Psoas muscle (tissue), 2 donors: Measurements from ENCODE around the gene SLC37A1.

GRCh38 chr21:42455832-42456352 lies 40.1 kb downstream of the RSPH1 start:
- PRO-cap, 2 experiments, result no peak in any of the 2 experiments

DNA sequence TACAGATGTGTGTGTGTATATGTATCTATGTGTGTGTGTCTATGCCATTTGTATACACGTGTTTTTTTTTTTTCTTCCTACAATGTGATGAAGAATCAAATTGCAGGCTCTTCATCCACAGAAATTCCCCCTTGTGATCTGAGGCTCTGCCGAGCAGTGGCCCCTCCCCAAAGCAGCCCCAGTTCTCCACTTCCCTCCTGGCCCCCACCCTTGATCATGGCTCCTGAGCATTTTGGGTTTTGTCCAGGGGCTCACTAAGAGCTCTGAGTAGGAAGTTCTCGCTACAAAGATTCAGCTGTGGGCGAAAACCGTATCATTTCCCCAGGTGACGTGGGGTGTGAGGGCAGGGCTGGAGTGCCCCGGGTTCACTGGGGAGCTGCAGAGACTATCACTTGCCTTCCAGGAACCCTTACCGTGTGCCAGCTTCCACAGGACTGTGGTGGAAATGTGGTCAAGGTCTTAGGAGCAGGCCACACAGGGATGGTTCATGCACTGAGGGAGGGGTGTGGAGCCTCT lies 35.7 kb downstream of the RSPH1 start:
- PRO-cap, 2 experiments, result no peak in any of the 2 experiments

- PRO-cap, 2 experiments, result no peak in any of the 2 experiments
Measured at GRCh38 chr21:42475976-42476504, 20.0 kb downstream of the RSPH1 start.

DNA sequence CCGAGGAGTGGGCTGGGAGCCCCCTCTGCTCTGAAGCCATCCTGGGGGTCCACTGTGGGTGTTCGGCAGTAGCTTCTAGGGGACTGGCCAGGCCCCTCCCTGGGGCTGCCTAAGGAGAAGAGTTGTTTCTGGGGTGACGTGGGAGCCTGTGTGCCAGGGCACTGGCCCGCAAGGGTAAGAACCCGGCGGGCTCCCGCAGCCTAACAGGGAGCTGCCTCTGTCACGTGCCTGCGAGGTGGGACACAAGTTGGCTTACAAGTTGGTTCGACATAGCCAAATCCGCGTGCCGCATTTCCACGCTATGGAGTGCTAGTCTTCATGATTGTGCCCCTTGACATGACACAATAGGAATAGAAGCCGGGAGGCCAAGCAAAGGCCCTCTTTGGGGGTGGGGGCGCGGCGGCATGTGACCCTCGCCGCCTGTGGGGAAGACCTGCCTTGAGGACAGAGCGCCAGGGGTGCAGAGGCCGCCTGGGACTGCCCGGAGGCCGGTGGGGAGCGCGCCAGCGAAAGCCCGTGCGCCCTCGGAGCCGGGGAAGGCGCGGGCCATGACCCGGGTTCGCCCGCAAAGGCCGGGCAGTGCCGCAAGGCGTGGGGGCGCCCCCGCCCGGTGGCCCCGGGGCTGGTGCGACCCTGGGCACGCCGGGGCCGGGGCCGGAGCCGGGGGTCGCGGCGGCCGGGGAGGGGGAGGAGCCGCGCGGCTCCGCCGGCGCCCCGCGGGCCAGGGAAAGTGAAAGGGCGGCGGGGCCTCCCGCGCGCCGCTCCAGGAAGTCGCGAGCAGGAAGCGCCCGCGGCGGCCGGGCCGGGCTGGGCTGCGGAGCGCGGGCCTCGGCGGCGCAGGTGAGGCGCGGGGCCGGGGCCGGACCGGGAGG lies at the start of gene SLC37A1:
Gene SLC37A1, plus strand, starts transcription at position 768 of the 872 bp plus-strand sequence.
- PRO-cap, 2 experiments, result peak in 2 of 2 experiments; most common plus-strand start position 769 of the sequence (in 1); most common minus-strand start position 757 of the sequence (in 1)

- PRO-cap, 2 experiments, result no peak in any of the 2 experiments
Measured at GRCh38 chr21:42515989-42516634, 2.5 kb downstream of the SLC37A1 start.

DNA sequence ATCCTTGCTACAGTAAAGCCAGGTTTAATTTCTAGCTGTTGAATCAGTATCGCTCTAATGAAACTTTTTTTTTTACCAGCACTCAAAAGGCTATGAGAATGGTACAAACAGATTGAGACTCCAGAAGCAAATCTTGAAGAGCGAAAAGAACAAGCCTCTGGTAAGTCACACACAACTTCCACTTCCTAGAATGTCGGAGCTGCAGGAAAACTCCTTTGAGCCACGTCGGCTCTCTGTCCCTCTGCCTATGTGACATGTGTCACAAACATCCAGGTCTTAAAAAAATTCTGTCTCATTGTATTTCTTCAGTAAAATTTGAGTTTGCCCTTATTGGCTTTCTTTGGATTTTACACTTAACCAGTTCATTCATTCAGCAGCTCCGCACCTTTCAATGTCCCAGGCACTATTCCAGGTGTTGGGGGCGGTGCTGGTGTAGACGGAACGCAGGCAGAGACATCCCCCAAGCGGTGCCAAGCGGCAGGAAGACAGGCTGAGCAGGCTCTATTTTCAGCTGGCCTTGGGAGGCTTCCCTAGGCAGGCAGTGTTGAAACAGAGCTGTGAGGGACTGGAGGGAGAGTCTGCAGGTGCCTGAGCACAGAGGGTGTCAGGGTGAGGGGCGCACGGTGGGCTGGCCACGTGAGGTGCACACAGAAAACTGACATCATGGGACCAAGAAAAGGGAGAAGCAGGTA lies 40.5 kb downstream of the SLC37A1 start:
- PRO-cap, 2 experiments, result no peak in any of the 2 experiments

GRCh38 chr21:42580908-42581737 lies 67.5 kb downstream of the SLC37A1 start:
- PRO-cap, 2 experiments, result no peak in any of the 2 experiments

- PRO-cap, 2 experiments, result no peak in any of the 2 experiments
Measured at GRCh38 chr21:42616366-42616913, 37.0 kb upstream of the PDE9A start.

GRCh38 chr21:42652466-42653324 lies 726 bp upstream of the PDE9A start:
- PRO-cap, 2 experiments, result no peak in any of the 2 experiments

DNA sequence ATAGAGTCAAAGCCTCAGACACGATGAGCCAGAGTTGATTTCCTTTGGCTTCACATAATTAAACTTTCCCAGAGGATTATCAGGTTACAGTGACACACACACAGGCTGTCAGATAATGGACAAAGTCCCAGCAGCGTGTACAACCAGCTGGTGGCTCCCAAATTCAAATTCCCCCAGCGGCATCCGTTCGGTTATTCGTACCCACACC lies 66.5 kb downstream of the PDE9A start:
- PRO-cap, 2 experiments, result no peak in any of the 2 experiments

GRCh38 chr21:42892312-42892634 lies 836 bp upstream of the NDUFV3 start:
- PRO-cap, 2 experiments, result no peak in any of the 2 experiments

DNA sequence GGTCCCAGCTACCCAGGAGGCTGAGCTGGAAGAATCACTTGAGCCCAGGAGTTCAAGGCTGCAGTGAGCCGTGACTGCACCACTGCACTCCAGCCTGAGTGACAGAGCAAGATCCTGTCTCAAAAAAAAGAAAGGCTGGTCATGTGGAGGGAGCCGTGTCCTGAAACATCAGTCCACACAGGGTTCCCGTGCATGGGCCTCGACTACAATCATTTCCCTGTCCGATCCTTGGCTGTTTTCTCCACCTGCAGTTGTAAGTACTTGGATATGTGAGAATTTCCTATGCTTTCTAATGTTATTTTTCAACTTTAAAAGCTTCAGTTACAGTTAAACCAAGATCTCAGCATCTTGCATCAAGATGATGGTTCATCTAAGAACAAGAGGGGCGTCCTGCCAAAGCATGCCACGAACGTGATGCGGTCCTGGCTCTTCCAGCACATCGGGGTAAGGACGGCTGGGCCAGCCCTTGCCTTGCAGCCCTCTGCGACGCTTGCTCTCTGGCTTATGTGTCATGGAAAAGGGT lies 46.7 kb downstream of the PKNOX1 start:
- PRO-cap, 2 experiments, result no peak in any of the 2 experiments

- PRO-cap, 2 experiments, result no peak in any of the 2 experiments
Measured at GRCh38 chr21:43025587-43026116, 50.0 kb downstream of the CBS start.

DNA sequence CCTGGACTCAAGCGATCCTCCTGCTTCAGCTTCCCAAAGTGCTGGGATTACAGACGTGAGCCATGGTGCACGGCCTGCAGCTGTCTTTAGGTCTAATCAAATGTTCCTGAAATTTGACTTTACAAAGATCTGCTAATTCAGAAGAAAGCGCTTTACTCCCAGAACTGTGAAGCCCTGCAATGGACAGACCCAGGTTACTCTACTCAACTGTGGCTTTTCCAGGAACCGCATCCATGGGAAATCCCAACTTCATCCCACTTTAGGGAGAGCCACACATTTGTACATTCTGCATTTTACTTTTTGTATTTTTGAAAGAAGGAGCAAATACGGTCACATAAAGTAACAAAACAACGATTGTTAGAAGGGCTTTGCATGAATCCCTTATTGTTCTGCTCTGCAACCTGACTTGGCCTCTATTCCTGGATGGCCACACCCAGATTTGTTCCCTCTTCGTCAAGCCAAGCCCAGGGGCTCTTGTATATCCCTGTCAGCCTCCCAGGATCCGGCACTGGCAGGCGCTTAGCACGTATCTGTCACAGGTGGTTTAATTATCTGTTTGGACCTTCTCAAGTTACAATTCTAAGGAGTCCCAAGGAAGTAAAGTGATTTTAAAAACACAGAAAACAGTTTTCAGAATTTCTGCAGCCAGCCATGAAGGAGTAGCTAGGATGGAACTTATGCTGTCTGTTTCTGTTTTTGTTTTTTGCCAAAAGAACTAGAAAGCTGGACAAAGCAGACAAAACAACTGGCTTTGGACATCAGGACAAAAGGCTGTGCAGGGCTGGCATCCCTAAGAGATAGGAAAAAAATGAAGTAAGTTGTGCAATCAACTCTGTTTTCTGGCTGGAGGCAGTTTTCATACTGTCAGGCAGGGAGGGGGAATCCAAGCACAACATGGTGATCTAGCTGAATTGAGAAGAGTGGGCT lies 28.0 kb downstream of the CRYAA start:
- PRO-cap, 2 experiments, result no peak in any of the 2 experiments

GRCh38 chr21:43300932-43301641 lies 125.8 kb downstream of the SIK1 start:
- PRO-cap, 2 experiments, result no peak in any of the 2 experiments

- PRO-cap, 2 experiments, result no peak in any of the 2 experiments
Measured at GRCh38 chr21:43303976-43304175, 123.1 kb downstream of the SIK1 start.

DNA sequence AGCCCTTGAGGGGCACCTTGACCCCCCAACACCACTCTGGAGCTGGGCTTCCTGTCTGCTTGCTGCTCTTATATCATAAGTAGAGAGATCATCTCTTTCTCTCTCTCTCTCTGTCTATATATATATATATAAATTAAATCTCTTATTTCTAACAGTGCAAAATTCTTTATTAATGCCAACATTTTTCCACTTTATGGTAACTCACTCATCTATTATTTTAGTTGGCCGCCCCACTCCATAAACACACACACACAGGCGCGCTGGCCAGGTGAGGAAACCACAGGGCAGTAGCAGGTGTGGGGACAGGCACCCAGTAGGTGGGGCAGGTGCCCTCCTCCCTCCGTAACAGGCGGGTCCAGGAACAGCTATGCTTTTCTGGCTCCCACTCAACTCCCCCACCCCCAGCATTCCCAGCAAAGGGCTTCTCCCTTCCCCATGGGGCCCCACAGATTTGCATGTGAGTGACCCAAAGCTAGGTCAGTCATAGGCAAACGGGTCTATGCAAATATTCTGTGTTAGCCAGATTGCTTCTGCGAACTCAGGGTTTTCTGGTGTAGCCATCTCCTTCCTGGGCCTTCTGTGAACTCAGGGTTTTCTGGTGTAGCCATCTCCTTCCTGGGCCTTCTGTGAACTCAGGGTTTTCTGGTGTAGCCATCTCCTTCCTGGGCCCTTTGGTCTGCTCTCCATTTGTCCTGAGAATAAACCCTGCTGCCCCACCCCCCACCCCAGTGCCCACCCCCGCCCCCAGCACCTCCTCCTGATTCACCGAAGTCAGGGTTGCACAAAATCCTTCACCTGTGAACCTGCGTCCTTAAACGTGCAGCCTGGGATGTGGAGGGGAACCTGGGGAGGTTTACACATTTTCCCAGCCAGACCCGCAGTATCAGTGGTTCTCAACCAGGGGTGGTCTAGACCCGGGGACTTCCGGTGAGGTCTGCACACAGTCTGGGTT lies 114.1 kb downstream of the SIK1 start:
- PRO-cap, 2 experiments, result no peak in any of the 2 experiments

- PRO-cap, 2 experiments, result peak in 1 of 2 experiments; most common plus-strand start chr21:43341559 (in 1)
Measured at GRCh38 chr21:43341309-43342098, 85.4 kb downstream of the SIK1 start.

DNA sequence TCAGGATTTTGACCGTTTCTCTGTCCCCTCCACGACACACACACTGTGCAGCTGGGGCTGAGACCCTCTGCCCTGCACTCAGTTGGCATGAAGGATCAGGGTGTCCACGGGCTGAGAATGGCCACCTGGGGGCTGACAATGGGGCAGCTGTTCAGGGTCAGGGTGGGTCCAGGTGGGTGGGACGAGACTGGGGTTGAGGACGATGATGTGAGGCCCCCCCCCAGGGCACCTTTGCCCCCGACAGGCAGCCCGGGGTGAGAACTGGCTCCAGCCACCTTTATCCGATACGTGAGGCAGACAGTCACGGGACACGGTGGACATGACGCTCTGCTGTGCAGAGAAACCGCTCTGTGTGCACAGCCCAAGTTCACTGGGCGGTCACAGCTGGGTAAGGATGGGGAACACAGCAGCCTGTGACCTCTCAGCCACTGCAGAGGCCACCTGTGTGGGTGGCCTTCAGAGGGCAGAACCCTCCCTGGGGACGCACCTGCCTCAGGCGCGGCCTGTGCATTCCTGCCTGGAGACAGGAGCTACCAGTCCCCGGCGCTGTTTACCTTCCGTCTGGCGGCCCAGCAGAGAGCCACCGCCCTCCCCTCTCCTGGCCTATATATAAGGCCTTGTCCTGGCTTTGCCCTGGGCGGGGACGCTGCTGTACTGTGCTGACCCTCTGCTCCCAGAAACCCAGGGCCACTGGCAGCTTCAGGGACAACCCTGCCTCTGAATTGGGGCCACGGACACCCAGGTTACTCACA lies 84.0 kb downstream of the SIK1 start:
- PRO-cap, 2 experiments, result no peak in any of the 2 experiments

DNA sequence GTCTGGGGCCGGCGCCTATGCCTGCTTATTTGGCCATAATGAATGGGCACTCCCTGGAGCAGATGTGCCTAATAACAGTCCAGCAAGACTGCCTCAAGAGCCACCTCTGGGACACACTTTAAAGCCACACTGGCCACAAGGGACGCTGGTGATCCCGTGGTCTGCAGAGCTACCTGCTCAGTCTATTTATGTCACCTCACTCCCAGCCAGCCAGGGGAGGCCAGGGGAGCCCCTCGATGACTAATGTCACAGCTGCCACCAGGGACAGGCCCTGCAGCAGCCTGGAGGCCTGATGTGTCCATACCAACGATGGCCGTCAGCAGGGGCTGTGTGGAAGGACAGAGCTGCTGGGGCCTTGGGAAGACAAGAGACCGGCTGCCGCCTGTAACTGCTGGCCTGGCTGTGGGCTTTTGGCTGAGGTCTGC lies 71.1 kb downstream of the SIK1 start:
- PRO-cap, 2 experiments, result no peak in any of the 2 experiments